Skin of body (tissue), 2 donors: ENCODE results near the gene CYS1.

- RAMPAGE, long total RNA: no peak
Measured at GRCh38 chr2:10079859-10080428, at the start of gene CYS1. CYS1 (minus strand) TSS chr2:10080411.

DNA sequence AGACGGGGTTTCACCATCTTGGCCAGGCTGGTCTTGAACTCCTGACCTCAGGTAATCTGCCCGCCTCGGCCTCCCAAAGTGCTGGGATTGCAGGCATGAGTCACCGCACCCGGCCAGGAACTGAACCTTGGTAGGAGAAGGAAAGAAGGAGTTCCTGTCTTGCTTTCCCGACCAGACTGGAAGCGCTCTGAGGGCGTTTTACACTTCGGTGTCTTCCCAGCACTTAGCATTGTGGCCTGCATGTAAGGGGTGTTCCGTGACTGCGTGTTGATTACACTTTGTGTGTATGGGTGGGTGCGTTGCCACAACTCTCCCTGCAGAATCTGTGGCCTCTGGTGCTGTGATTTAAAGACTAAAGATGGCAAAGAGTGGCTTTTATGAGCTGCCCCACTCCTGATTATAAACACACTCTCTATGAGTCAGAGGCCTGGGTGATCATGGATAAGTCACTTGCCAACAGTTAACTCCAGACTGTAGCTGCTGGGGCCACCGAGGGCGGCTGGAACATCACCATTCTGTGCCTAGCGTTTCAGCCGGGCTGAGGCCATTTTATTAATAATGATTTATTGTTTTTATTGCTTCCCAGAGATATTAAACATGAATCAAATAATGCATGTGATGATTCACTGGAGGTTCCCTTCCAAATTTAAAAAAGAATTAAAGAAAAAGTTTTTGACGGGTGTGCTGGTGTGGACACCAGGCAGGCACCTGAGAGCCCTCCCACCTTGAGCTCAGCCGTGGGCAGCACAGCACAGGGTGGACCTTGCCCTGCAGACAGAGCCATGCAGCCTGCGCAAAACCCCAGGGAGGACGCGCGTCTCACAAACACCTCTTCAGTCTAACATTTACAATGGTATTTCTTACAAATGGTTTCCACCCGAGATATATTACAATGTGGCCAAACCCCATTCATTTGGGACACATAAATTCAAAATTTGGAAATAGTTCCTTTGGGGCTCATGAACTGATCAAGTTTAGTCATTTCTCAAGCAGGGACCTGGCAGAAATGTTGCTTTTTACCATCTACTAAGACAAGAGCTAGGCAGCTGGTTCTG, 45.7 kb downstream of the ODC1 start:
- RAMPAGE, long total RNA: no peak

GRCh38 chr2:10441444-10442508, 6.4 kb downstream of the ODC1 start:
- RAMPAGE, long total RNA: no peak

DNA sequence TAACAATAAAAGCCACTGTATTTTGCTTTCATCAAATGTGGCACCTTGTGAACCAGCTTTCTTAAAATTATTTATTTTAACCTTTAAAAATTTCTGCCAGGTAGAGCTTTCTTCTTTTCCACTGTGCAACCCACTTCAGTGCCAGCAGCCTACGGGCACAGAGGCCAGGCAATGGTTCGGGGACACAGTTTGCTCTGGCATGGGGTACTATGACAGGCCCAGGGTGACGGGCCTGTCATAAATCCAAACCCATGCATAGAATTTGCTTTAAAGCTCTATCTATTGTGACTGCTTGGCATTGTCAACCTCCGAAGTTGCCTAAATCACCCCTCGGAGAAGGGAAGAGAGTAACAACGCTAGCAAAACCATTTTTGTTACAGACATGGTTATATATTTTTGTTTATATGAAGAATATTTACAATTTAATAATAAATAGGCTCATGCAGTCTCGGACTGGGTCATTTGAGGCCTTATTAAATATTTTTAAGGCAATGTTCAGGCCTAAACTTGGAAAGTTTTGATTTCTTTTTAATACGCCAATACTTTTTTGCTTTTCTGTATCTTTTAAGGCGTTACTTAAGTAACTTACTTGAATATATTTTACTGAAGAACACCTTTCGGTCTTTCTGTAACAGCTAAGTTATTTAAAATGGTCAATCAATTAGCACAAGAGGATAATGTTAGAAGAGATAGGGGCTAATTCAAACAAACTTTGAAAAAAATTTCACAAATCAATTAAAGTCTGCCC, 1.4 kb downstream of the ODC1 start:
- RAMPAGE, long total RNA: no peak

DNA sequence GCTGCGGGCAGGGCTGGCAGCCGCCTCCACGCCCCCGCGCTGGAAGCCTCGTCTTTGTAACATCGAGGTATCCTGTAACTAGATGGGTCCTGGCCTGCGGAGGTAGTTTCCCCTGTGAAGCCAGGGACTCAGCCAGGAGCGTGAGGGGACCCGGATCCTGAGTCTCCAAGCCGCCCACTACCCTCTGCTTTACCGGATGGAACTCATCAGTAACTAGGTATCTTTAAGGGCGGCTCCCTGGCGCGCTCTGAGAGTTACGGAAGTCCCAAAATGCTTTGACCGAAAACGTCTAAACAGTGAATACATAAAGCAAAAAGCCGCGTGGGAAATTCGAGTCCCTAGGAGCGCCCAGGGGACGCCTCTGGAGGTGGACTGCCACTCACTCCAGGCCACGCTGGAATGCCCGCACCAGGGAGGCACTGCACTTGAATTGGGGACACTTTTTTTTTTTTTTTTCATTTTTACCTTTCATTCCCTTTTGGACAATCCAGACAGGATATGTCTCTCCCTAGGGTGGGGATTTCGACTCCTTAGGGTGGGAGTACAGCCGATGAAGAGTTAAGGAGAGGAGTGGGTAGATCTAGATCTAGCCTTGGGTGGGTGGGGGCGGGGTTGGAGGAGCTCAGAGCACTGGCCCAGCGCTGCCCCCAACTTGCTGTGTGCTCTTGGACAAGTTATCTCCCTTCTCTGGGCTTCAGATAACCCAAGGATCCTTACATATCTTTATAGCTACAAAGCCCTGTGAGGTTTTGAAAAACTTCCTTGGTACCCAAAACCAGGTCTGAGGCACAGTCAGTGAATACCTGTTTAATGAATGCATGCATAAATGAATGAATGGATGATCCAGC, 1.1 kb upstream of the ODC1 start:
- RAMPAGE, long total RNA: no peak

- RAMPAGE, long total RNA: no peak
Measured at GRCh38 chr2:10450475-10450964, 2.4 kb upstream of the ODC1 start.

GRCh38 chr2:10490601-10491305, 42.6 kb upstream of the ODC1 start:
- RAMPAGE, long total RNA: no peak

DNA sequence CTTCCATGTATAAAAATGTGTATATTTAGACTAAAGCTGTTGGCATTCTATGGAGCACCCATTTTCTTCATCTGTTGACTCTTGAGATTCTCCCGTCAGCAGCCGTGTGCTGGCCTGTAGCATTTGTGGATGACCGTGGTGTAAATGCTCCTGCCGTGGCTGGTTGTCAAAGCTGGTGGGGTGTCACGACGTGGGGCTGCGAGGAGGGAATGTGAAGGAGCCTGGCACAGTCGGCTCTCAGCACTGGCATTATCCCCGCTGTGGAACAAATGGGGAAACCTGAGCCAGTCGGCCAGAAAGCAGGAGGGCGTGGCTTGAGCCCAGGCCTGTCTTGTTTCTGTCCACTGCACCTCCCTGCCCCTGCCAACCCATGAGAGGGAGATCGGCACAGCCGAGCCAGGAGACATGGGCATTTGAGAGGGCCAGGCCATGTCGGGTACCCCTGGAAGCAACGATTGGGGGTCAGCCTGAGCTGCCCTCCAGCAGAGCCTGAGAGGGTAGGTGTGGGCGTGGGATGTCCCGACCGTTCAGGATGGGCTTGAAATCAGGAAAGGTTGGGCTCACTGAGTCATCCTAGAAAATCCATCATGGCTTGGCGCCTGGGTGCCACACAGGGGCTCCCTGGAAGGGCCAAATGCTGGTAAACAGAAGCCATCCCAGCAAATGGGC, 44.5 kb downstream of the PDIA6 start:
- RAMPAGE, long total RNA: no peak

DNA sequence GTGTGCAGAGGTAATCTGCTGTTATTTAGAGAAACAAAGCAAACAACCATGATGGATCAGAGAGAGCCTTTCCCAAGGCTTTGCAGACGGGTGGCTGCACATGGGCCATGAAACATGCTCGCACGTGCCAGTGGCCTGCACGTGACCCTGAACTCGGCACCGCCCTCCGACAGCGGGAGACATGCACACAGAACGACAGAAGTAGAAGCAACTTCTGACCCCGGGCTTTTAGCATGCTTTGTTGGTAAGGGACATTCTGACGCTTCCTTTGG, 108.7 kb upstream of the C2orf50 start:
- RAMPAGE, long total RNA: no peak

DNA sequence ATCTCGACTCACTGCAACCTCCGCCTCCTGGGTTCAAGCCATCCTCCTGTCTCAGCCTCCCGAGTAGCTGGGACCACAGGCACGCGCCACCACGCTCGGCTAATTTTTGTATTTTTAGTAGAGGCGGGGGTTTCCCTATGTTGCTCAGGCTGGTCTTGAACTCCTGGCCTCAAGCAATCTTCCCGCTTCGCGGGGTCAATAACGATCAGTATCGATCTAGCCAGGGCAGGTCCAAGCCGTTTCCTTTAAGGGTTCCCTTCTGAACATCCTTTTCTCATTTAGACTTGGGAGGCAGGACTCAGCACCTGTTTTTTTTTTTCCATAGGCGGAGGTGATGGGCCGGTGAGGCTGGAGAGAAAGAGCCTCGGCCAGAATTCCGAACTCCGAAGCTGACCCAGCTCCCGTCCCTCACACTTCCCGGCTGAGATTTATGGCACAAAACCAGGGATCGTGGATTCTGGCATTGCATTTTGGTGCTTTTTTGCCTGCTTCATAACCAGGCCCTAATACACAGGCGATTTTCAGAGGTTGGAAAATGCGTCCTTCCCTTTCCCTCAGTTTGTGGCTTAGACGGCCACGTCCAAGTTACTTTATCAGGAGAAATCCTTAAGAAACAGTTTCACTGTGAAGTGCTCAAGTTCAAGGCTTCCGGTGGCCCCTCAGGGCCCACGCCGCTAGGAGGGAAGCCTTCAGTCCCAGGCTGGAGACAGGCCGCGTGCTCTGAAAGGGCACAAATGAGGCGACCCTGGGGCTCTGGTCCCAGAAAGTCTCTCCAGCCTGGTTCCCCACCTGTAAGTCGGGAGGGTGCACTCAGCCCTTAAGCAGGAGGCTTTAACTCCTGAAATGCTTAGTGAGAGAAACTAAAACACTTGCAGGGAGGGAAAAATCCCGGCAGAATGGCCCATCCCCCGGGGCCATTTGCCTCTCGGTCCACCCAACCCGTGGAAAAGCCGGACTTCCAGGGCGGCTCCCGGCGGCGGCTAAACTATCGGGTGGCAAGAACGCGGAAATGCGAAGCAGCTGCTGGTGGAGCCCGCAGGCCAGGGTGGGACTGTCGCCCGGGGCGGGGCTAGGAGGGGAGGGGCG, 883 bp upstream of the SLC66A3 start:
- RAMPAGE, long total RNA: no peak

- RAMPAGE, long total RNA: no peak
Measured at GRCh38 chr2:11269704-11270300, 74.6 kb downstream of the ROCK2 start.

GRCh38 chr2:11393447-11394254, 49.2 kb upstream of the ROCK2 start:
- RAMPAGE, long total RNA: no peak

- RAMPAGE, long total RNA: no peak
Measured at GRCh38 chr2:11483966-11484560, 18.1 kb upstream of the E2F6 start.

GRCh38 chr2:11496257-11496708, 30.3 kb upstream of the E2F6 start:
- RAMPAGE, long total RNA: no peak

- RAMPAGE, long total RNA: no peak
Measured at GRCh38 chr2:11498445-11499014, 32.6 kb upstream of the E2F6 start.

DNA sequence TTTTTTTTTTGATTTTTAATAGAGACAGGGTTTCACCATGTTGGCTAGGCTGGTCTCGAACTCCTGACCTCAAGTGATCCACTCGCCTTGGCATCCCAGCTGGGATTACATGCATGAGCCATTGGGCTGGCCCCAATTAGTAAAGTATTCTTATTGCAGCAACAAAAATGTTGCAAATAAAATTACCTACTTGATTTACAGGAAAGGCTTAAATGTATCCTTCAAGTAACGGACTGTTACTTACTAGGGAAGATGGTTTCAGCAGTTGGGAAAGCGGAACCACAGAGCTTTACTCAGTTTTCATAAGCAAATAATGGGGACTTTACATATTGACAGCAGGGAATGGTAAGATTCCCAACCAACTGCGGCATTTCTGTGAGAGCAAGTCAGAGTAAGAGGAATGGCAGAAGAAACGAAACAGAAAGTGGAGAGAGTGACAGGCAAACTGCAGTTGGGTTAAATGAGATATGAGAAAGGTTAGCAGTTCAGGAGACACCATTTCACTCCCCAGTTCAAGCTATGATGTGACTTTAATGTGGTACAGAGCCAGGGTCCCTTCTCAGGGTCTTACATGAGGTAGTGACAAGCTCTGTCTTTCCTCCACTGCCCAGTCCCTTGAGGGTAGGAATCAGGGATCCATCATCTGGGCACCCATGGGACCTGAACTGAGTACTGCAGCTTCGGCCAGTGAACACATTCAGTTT, 33.2 kb upstream of the GREB1 start:
- RAMPAGE, long total RNA: no peak

GRCh38 chr2:11553925-11554307, 20.1 kb downstream of the GREB1 start:
- RAMPAGE, long total RNA: no peak

DNA sequence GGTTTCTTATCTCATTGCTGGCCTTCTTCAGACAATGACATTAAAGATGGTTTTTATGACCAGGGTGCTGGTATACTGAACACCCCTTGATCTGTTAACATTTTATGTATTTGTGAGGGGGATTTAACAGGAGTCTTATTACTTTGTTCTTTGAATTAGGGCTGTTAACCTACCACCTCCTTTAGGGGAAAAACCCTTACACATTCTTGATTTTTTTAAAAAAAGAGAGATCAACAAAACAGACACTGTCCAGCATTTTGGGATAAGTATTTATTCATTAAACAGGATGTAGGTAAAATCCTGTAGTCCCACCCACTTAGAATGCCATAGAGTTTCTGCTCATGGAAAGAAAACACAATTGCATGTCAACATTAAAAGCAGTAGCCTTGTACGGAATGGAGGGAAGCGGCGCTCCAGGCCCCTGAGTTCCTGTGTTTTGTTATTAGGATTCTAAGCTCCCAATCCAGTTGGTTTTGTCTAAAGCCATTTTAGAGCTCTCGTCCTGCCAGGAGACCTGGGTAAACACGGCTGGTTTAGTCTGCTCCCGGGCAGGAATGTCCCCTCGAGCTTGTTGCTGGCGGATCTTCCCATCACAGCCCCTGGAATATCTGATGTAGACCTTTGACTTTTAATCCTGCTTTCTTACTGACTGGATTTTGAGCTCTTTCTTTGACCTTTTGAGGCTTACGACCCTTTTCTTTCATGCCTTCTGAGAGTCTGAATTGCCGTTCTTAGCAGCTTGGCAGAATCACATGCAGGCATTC, 25.1 kb downstream of the GREB1 start:
- RAMPAGE, long total RNA: no peak

GRCh38 chr2:11692936-11693504, 23.0 kb upstream of the NTSR2 start:
- RAMPAGE, long total RNA: no peak

- RAMPAGE, long total RNA: no peak
Measured at GRCh38 chr2:11726222-11726971, 20.0 kb upstream of the LPIN1 start.